Smooth muscle cell (in vitro differentiated cells): ENCODE results near the genes CCDC82 and PGR.

- RAMPAGE, long total RNA: no peak
Measured at GRCh38 chr11:95078691-95079108, 10.9 kb upstream of the ENDOD1 start.

DNA sequence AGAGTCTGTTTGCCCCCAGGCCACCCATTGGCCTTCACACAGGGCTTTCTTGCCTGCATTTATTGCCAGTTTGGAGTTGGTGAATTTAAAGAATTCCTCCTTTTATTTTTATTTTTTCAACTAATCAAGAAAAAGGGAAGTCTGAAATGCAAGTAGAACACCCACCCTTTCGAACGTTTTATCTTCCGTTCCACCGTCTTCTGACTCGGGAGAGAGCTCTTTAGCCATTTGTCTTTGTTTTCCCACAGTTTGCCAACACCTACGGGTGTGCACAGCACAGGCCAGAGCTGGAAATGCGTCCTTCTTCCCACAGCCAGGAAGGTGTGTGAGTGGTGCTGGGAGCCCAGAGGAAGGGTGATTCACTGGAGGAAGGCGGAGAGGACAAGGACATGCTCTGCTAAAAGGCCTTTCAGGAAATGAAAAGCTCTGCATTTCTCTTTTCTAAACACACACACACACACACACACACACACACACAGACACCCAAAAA, 18.4 kb downstream of the ENDOD1 start:
- RAMPAGE, long total RNA: no peak

- RAMPAGE, long total RNA: no peak
Measured at GRCh38 chr11:95338247-95338577, 107.2 kb upstream of the SESN3 start.

- RAMPAGE, long total RNA: no peak
Measured at GRCh38 chr11:95443570-95443876, 212.5 kb upstream of the SESN3 start.

GRCh38 chr11:96154646-96155492, 188.1 kb downstream of the MAML2 start:
- RAMPAGE, long total RNA: no peak

- RAMPAGE, long total RNA: no peak
Measured at GRCh38 chr11:96169193-96169669, 173.8 kb downstream of the MAML2 start.

- RAMPAGE, long total RNA: no peak
Measured at GRCh38 chr11:96182092-96182605, 160.8 kb downstream of the MAML2 start.

GRCh38 chr11:96215203-96216290, 127.4 kb downstream of the MAML2 start:
- RAMPAGE, long total RNA: no peak

DNA sequence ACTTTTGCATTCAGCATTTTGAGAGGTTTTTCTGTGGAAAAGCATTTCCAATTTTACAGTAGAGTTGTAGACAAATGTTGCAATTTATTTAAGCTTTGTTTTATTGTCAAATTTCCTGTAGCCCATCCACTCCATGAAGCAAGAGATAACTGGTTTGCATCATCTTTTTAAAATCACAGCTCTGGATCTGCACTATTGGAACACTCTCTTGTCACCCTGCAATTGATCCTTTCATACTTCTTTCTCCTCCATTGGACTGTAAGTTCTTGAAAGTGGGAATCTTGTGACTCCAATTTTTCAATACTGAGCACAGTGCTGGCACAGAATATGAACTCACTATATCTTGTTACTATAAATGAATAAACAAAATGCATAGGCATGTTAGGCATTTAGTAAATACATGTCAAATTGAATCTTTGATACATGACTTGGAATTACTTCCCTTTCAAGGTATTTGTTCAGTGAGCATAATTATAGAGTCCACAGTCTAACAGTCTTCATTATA, 85.9 kb downstream of the MAML2 start:
- RAMPAGE, long total RNA: no peak

- RAMPAGE, long total RNA: no peak
Measured at GRCh38 chr11:96293312-96294057, 49.5 kb downstream of the MAML2 start.

GRCh38 chr11:96294058-96294935, 48.7 kb downstream of the MAML2 start:
- RAMPAGE, long total RNA: no peak

- RAMPAGE, long total RNA: start-site peak on the plus strand at chr11:96390013-96390043, 173 and 141 reads in 2 replicates
Measured at GRCh38 chr11:96389028-96390136, at the start of gene CCDC82. TSS of gene CCDC82 (minus strand) at chr11:96389912.

GRCh38 chr11:100688188-100688547, 1.1 kb downstream of the ARHGAP42 start:
- RAMPAGE, long total RNA: no peak

DNA sequence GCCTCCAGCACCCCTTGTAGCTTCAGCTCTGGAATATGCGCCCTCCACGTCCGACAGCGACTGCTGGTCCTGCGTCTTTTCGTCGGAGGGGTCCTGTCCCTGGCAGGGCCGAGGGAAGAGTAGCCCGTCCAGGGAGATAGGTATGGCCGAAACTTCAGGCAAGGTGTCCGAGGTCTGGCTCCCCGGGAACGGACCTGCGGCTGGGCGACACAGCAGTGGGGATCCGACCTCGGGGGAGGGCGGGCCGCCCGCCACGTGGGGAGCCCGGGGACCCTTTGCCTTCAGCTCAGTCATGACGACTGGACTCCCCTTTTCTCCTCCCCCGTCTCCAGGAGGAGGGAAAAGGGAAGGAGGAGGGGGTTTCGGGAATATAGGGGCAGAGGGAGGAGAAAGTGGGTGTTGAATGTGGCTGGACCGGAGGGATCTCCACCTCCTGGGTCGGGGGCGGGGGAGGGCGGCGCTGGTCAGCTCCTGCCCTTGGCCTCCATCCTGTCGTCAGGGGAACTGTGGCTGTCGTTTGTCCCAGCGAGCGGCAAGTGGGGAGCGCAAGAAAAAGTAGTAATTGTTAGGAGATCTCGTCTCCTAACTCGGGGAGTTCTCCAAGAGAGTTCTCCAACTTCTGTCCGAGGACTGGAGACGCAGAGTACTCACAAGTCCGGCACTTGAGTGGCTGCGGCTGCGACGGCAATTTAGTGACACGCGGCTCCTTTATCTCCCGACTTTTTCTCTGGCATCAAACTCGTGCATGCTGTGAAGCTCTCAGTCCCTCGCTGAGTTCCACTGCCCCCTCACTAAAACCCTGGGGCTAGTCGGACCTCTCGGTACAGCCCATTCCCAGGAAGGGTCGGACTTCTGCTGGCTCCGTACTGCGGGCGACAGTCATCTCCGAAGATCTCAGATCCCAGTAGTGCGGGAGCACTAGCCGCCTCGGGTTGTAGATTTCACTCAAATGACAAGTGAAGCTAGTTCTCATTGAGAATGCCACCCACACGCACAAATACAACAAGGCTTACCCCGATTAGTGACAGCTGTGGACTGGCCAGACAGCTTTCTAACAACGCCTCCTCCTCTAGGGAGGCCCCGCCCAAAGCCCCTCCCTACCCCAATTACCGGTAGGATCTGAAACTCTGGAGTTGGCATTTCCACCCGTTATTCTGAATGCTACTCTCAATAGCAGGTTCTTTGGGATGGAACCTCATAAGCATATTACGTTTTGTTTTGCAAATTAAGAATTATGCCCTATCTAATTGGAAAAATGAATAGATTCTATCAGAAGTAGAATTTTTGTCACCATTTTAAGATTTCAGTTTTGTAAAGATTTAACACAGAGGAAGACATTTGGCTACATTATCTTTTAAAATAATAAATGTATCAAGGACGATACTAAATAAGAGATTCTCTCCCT, at the start of gene PGR:
TSS of gene PGR (minus strand) at position 1,037 of the 1,405 bp plus-strand sequence.
- RAMPAGE, long total RNA: no peak

- RAMPAGE, long total RNA: no peak
Measured at GRCh38 chr11:101916110-101916313, 310 bp downstream of the ANGPTL5 start.

DNA sequence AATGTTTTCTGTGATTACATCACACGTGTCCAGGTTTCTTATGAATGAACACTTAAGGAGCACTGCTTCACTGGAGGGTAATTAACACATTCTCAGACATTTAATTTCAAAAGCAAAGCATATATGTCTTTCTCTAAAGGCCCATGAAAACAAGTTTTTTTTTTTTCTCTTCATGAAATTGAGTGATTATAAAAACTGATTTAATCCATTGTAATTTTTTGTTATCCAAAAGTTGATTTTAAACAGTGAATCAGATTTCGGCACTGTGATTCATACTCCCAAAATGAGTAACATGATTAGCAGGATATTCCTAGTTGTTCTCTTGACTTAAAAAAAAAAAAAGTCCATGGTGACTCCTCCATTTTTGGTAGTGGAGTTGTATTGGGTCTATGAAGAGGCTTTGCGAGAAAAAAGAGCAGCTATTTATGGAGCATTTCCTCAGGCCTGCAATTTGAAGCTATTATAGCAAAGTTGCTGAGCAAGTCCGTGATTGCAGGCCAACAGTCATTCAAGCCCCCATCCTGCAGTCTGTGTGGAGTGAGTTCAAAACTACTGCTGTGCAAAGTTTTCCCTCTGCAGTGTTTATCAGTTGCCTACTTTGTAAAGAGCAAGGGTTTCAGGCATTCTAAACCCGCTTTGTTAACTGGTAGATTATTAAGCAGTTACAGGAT, 28.8 kb downstream of the YAP1 start:
- RAMPAGE, long total RNA: no peak

- RAMPAGE, long total RNA: no peak
Measured at GRCh38 chr11:102148864-102149691, 38.8 kb downstream of the YAP1 start.

DNA sequence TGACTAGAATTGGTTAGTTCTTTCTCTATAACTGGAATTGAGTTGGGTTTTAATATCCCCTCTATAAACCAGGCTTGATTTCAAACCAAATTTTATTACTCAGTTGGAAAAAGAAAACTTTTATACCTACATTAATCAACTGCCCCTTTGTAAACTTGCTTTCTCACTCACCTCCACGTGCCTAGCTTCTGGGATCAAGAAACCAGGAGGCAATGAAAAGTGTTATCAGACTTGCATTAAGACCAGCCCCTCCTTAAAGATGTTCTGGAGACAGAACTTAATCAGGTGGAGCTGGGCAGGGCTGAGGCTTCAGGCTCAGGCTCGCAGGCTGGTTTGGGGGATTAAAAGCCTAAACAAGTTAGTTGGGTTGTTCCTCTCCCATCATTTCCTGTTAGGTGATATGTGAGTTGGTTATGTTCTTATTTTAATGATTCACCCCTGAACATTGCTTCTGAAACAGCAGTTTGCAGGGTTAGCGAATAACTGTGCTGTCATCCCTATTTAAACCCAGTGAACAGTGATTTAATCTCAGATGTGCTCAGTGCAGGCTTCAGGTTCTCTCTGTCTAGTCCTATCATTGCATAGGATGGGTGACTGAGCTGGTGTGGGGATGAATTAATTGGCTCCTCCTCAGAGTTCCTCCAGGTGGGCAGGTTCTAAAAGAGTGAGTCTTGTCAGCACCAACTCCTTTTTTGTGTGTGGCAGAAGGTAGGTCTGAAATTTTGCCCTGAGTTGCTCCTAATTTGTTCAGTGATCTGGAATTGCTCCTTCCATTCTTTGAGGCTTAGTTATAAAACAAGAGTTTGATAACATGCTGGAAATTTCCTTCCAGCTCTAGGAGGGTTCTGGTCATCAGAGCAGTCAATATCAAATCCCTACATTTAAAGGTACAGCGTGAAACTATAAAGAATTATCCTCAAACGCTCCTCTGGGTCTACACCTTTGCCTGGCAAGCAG, 47.3 kb upstream of the BIRC3 start:
- RAMPAGE, long total RNA: no peak

GRCh38 chr11:102276858-102277235, 40.4 kb upstream of the BIRC3 start:
- RAMPAGE, long total RNA: no peak

GRCh38 chr11:102451331-102451440, 1.4 kb downstream of the TMEM123 start:
- RAMPAGE, long total RNA: no peak